Kidney (tissue), 2 donors: ENCODE measurements around a stretch of chr3.

DNA sequence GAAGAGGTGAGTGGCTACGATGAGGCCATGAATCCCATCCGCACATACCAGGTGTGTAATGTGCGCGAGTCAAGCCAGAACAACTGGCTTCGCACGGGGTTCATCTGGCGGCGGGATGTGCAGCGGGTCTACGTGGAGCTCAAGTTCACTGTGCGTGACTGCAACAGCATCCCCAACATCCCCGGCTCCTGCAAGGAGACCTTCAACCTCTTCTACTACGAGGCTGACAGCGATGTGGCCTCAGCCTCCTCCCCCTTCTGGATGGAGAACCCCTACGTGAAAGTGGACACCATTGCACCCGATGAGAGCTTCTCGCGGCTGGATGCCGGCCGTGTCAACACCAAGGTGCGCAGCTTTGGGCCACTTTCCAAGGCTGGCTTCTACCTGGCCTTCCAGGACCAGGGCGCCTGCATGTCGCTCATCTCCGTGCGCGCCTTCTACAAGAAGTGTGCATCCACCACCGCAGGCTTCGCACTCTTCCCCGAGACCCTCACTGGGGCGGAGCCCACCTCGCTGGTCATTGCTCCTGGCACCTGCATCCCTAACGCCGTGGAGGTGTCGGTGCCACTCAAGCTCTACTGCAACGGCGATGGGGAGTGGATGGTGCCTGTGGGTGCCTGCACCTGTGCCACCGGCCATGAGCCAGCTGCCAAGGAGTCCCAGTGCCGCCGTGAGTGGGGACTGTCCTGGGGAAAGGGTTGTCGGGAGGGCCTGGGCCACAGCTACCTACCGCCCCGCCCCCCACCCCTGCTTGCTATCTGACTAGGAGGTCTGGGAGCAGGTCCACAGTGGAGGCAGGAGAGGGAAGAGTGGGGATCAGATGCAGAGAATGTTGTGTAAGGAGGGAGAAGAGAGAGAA lies 11.2 kb downstream of the EPHB3 start:
- PRO-cap, result no peak
- RRBS, result no CpG with 5 or more reads among the region's 42 CpGs

DNA sequence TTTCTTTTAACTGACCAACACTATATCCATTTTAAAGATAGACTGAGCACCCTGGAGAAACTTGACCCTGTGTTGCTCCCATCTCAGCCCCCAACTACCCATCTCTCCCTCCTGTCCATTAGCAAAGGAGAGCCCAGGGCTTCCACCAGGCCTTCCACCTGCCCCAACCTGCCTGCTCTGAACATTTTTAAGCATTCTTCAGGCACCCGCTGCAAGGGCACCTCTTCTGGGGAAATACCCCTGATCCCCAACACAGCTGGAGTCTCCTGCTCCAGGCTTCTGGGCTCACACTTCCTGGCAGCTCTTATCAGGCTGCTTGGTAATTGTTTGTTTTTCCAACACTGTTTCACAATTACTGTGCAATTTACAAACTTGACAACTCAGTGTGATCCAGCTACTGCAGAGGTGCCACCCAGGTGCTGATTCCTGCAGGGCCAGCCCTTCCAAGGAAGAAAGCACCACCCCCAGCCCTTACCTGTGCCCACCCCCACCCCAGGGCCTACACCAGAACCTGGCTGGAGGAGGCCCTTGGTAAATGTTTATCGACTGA lies 66.6 kb downstream of the MAGEF1 start:
- PRO-cap, result no peak
- RRBS, result no CpG with 5 or more reads among the region's 2 CpGs

DNA sequence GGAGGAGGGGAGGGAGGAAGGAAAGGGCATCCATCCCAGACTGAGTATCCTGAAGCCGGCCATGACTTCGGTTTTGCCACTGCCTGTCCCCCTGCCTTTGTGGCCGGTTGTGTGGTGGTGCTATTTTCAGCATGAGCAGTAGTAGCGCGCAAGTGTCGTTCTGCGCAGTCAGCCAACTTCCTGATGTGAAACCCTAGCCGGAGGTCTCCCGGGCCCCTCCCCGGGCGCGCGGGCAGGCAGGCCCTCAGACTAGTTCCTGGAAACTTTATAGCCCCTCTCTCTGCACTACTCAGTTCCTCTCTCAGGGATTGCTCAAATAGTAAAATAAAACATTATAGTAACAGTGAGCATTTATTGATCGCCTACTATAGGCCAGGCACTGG lies 24.2 kb downstream of the MAGEF1 start:
- PRO-cap, result no peak
- RRBS, result 14% methylated on average over 2 of the region's 14 CpGs

- PRO-cap, result no peak
- RRBS, result no CpG with 5 or more reads among the region's 1 CpG
Observed at GRCh38 chr3:185150648-185151100, 2.2 kb downstream of the C3orf70 start.

DNA sequence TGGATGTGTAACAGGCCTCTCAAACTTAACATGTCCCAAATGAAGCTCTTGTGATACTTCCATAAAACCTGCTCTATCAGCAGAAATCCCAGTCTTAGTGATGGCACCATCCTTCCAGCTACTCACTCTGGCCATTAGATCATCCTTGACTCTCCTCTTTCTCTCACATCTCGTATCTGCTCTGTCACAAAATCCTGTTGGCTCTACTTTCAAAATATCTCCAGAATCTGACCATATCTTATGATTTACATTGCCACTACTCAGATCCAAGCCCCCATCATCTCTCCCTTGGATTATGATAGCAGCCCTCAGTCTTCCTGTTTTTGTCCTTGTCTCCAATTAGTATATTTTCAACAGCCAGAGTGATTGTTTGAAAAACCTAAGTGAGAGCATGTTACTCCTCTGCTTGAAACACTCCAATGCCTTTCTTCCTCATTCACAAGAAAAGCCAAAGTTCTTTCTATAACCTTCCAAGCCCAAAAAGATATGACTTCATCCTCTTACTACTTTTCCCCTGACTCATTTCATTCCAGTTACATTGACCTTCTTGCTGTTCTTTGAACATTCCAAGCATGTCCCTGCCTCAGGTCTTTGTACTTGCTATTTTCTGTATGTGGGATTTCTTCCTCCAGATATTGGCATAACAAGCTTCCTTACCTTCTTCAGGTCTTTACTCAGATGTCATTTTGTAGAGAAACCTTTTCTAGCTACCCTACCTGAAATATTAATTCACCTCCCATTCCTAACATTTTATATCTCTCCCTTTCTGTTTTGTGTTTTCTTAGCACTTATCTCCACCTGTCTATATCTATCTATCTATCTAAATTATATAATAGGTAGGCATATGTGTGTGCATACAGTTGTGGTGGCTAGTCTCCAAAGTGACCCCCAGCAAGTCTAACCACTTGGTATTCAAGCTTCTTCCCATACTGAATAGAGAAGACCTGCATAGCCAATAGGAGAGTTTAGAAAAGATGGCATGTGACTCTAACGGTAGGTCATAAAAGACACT lies 28.3 kb downstream of the EHHADH start:
- PRO-cap, result no peak
- RRBS, result no CpG with 5 or more reads among the region's 2 CpGs

DNA sequence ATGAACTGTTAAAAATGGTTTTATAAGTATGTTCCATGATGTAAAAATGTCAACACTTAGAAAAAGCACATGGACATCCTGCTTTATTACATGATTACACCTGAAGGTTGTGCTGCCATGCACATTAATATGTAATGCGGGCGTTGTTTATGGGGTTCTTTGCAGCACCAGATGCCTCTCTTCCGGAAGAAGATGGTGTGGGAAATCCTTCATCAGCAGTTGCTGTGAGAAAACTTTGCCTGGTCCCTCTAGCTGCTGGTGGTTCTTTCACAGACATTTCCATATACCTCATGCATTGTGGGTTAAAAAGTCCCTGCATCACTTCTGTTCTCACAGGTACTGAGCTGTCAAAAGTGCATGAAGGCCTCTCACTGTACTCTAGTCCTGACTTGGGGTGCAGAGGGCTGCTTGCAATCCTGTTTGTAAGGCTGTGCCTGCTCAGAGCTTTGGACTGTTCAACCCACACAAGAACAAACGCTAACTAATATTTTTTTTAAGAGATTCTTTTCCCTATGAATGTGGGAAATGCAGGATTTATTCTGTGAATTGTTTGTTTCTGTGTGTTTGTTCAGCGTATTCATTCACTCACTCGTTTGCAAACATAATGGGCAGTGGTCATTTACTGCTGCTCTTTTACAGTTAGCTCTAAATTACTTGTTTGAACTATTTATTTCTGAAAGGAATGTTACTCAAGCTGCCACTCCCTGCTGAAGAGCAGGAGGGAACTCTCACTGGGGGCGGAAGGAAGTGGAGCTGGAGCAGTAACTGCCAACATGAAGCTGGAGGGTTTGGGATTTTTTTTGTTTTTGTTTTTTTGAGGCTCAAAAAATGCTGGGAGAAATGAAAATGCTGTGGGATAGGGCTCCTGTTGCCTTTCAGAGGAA lies 43.8 kb downstream of the SENP2 start:
- PRO-cap, result no peak
- RRBS, result no CpG with 5 or more reads among the region's 7 CpGs

DNA sequence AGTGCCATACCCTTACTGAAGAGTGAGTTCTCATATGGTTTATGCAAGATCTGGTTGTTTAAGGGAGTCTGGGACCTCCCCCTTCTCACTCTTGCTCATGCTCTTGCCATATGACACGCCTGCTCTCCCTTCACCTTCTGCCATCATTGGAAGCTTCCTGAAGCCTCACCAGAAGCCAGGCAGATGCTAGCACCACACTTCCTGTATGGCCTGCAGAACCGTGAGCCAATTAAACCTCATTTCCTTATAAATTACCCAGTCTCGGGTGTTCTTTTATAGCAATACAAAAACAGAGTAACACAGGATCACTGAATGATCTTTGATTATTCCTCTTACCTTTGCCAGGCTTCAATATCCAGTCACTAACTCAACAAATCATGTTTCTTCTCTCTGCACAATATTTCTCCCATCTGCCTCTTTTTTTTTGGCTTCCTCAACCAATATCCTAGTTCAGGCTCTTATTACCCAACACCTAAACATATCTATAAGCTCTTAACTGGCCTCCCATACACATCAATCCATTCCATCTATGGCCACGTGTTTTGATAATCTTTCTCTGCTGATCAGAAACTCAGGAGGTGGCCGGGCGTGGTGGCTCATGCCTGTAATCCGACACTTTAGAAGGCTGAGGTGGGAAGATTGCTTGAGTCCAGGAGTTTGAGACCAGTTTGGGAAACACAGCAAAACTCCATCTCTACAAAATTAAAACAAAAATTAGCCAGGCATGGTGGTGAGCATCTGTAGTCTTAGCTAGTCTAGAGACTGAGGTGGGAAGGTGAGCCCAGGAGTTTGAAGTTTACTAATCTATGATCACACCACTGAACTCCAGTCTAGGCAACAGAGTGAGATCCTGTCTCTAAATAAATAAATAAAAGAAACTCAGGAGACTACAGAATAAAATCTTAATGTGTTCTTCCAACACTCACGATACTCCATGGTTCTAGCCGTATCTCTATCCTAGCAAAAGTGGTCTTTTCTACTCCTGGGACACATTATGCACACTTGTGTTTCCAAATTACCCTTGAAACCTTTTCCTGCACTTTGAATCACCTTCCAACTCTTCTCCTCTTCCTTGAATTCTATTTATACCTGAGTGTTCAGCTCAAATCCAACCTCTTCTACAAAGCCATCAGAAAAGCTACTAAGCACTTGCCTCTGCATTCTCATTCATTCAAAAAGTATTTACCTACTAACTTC lies 68.3 kb downstream of the IGF2BP2 start:
- PRO-cap, result no peak
- RRBS, result no CpG with 5 or more reads among the region's 9 CpGs

DNA sequence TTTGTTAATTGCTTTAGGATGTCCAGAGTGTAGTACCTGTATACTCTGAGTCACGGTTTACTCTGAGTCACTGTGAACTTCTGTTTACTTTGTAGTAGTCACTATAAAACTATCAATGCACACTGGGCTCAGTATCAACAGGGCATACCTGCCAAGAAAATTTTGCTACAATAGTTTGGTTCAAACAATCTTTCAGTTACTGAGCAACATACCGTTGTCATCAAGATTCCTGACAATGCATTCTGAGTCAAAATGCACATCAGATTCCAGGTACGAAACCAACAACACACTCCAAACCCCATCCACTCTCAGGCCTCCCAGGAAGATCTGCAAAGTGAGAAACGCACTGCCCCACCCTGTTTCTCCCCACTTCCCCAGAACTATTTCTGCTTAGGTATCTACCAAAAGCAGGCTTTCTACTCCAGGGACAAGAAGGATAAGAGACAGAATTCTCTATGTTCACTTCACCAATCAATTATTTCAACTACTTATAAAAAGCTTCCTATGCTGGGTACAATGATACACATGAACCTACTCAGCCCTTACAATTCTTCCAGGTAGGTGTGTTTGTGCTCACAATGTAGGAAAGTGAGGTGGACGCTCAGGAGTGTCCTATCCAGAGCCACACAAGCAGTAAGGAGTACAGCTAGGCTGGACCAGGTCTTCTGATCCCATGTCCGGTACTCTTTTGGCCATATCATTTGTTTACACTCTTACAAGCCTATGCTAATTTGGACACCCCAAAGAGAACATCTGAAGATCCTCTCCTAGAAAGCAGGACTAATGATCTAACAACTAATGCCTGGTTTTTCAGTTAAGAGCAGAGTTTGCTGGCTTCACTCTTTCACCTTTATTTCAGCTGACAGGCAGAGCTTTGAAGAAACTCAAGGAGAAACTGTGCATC lies 27.9 kb downstream of the IGF2BP2 start:
- PRO-cap, result no peak
- RRBS, result no CpG with 5 or more reads among the region's 6 CpGs

DNA sequence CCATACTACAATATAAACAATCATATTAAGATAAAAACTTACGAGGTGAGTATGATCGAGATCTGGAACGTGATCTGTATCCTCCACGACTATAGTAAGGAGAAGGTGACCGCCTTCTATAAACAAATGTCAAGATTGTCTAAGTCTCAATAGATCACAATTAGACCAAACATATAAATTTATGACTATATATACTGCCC lies 19.6 kb downstream of the TRA2B start:
- PRO-cap, result no peak
- RRBS, result no CpG with 5 or more reads among the region's 5 CpGs

GRCh38 chr3:185923215-185924093 lies 14.4 kb downstream of the TRA2B start:
- PRO-cap, result no peak
- RRBS, result no CpG with 5 or more reads among the region's 11 CpGs

DNA sequence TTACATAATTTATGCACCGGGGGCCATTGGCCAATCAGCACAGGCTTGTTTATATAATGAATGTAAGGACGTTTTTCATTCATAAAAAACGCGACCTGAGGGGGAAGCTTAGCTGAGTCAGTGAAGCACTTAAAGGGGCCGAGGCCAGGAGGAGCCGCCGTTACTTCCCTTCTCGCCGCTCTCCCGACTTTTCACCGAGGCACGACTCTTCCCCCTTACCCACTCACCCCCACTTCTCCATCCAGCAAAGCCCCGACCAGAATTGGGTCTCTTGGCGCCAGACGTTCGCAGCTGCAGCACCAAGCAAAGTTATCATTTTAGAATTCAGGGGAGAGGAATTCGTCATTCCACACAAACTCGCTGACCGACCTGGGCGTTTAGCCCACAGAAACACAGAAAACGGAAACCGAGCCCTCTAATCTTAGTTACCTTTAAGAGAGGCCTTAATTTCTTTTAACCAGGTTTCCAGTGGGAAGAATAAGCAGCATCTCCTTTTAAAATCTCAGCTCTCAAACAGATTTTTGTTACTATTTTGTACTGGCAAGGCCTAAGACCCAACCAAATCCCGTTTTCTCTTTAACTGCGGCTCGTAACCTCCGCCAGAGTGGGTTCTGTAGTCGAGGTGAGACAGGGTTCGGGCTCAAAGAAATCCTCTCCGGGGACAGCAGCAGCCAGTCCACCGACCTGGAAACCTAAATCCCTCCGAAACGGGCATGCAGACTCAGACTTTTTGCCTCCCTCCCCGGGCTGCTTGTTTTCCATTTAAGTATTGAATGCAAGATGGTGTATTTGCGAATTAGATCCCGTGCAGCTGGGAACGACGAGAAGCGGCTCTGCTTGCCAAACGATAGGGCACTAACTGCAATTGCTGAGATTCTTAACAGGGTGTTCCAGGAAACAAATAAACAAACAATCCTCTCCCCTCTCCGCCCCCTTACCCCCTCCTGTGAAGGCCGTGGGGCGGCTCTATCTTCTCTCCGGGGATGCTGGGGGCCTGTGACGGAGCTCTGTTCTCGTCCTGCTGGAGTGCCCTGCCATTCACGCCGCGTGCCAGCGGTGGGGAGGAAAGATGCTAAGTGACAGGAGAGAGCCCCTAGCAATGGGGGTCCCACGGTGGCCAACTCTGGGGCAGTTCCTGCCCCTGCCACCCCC lies 818 bp upstream of the ETV5 start:
- PRO-cap, result bidirectional peak, plus-strand start at position 132 of the sequence, minus-strand start outside the sequence
- RRBS, result 3% methylated on average over 4 of the region's 50 CpGs

GRCh38 chr3:186493522-186494309 lies 50.5 kb downstream of the CRYGS start:
- PRO-cap, result no peak
- RRBS, result no CpG with 5 or more reads among the region's 23 CpGs

DNA sequence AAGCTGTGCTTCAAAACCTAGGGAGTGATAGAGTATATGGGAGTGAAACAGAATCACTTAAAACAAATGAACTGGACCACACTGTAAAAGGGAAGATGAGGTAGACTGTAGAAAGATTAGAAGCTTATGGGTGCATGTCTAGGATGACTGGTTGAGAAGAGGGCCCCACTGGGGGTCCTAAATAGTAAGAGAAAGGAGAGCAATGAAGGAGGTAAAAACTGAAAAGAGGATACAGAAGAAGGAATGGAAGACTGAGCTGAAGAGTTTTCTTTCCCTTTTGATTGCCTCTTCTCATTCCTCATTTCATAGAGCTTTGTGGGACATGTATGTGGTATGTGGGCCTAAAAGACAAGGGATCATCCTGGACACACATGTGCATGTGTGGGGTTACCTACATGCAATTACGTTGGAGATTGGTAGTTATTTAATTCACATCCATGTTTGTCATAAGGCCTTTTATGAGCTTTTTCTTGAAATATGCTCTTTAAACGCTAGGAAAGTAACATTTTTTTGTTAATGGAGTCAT lies 14.3 kb downstream of the DNAJB11 start:
- PRO-cap, result no peak
- RRBS, result no CpG with 5 or more reads among the region's 2 CpGs

DNA sequence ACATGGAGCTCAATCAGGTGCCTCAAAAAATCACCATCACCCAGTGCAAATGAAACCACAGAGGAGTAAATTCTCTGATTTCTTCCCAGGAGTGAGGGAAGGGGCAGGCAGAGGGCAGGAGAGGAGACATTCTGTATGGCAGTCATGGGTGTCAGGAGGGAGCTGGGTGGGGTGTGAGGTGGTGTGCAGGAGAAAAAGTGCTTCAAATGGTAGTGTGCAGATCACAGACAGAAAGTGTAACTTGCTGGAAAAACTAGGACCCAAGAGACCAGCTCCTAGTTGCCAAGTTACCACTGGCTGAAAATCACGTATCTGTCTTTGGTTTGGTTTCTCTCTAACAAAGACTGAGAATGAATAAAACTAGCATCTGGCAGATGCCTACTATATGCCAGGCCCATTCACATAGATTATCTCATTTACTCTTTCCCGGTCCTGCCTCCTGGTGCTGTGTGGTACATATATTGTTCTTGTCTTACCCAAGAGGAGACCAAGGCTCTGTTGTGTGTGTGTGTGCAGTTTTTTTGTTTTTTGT lies 599 bp downstream of the AHSG start:
- PRO-cap, result no peak
- RRBS, result no CpG with 5 or more reads among the region's 2 CpGs

DNA sequence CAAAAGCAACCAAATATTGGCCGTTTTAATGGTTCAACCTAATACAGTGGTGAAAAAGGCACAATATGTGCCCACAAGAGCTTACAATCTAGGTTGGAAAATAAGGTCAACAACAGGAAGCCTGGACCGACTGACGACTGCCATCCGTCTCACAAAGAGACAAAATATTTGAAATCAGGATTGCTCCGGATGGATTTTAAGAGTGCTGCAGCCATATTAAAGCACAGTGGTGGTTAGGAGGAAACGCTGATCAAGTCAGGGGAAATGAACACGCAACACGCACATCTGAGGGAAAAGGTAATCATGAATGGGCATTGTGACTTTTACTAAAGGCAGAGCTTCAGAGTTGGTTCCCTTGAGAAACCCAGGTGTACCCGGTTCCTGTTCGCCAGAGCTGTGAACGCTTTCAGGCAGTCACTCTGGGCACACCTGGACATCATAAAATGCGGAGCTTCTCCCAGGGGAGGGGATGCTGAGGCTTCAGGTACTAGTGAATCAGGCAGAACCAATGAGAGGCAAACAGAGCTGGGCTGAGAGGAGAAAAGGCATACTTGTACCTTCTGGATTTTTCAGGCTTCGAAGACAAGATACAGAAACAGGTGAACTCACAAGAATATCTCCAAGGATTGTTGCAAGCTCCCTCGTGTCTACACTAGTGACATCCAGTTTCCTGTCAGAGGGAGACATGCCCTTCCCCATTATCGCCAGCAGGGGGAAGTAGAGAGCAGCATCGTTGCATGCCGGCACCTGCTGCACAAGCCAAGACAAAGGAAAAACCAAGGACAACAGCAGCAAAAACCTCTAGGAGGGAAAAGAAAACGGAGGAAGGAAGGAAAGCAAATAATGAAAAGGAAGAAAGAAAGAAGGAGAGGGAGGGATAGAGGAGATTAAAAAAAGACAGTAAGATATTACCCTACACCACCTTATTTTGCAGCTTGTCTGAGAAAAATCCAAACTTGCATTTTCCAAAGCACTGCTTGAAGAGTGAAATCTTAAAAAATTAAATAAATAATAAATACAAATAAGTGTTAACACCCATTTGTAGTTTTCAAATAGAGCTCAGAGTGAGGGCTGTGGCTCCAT lies 1.8 kb downstream of the AHSG start:
- PRO-cap, result no peak
- RRBS, result 0% methylated on average over 1 of the region's 18 CpGs

GRCh38 chr3:186732446-186732799 lies 15.3 kb downstream of the KNG1 start:
- PRO-cap, result no peak
- RRBS, result no CpG with 5 or more reads among the region's 2 CpGs

DNA sequence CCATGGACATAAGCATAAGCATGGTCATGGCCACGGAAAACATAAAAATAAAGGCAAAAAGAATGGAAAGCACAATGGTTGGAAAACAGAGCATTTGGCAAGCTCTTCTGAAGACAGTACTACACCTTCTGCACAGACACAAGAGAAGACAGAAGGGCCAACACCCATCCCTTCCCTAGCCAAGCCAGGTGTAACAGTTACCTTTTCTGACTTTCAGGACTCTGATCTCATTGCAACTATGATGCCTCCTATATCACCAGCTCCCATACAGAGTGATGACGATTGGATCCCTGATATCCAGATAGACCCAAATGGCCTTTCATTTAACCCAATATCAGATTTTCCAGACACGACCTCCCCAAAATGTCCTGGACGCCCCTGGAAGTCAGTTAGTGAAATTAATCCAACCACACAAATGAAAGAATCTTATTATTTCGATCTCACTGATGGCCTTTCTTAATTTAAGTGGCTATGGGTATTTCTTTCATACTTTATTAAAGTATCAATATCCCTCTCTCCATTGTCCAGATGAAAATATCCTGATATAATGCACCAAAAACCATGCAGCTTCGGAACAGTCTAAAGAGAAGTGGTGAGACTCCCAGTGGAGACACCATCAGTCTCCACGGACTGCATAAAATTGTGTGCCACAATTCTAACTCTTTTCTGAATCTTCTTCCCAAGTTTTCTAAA lies 24.9 kb downstream of the KNG1 start:
- PRO-cap, result no peak
- RRBS, result no CpG with 5 or more reads among the region's 7 CpGs

DNA sequence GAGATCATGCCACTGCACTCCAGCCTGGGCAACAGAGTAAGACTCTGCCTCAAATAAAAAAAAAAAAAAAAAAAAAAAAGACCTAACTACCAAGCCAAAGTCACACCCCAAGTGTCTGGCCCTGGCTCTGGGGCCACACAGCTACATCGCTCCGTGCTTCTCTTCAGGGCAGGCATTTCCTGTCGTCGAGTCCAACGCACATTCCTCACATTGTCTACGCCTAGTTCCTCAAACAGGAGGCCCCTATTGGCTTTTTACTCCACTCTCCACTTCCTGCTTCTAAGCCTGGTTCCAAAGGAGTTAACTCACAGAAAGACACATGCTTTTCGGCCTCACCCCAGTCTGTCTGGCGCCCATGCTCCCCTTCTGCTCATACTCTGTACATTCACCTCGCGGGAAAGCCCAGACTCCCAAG lies 28.8 kb downstream of the KNG1 start:
- PRO-cap, result unidirectional peak, plus-strand start at position 297 of the sequence
- RRBS, result no CpG with 5 or more reads among the region's 10 CpGs

DNA sequence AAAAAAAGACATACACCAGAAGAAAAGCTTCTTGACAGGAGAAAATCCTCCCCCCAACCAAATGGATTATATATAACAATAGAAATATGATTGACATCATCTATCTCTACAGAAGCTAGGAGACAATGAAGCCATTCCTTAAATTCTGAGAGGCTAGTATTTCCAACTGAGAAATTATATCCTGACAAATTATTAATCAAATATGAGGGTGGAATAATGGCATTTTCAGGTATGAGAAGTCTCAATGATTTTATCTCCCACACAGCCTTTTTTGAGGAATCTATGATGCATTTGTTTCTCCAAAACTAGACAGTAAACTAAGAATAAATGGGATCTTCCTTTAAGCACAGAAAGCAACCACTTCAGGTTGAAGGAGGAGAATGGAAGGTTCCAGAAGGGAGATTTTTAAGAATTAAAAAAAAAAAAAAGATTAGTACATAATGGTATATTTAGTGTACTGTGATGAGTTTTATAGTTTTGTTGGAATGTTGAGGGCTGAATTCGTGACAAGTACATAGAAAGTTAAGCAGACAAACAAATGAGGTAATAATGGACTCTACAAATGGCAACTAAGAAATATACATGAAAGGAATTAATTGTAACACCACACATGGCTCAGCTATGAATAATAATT lies 27.4 kb downstream of the ST6GAL1 start:
- PRO-cap, result no peak
- RRBS, result no CpG with 5 or more reads among the region's 1 CpG

GRCh38 chr3:186985746-186986454 lies 55.6 kb downstream of the ST6GAL1 start:
- PRO-cap, result no peak
- RRBS, result no CpG with 5 or more reads among the region's 9 CpGs